ENCODE measurements around a stretch of chr2.

- RRBS, result no CpG with 5 or more reads among the region's 2 CpGs
CAGE:
- cytosol, long polyA plus RNA, result no peak
- long polyA plus RNA, result no peak
- nucleus, long polyA plus RNA, result no peak
Measured at GRCh38 chr2:135604602-135605214, 73.4 kb downstream of the R3HDM1 start.

DNA sequence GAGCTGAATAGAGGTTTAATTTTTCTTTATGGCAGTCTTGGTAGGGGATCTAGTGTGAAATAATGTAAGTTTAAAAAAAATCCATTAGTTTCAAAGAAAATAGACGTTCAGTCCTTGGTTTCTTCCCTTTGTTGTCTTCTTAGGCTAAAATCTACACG, 965 bp downstream of the UBXN4 start:
- RRBS, result no CpG with 5 or more reads among the region's 2 CpGs
CAGE:
- cytosol, long polyA plus RNA, result no peak
- long polyA plus RNA, result no peak
- nucleus, long polyA plus RNA, result no peak

GRCh38 chr2:135742899-135743129, 1.2 kb downstream of the UBXN4 start:
- RRBS, result no CpG with 5 or more reads among the region's 4 CpGs
CAGE:
- cytosol, long polyA plus RNA, result no peak
- long polyA plus RNA, result no peak
- nucleus, long polyA plus RNA, result no peak

GRCh38 chr2:135792348-135792882, 44.6 kb downstream of the LCT start:
- RRBS, result no CpG with 5 or more reads among the region's 3 CpGs
CAGE:
- cytosol, long polyA plus RNA, result no peak
- long polyA plus RNA, result no peak
- nucleus, long polyA plus RNA, result no peak

DNA sequence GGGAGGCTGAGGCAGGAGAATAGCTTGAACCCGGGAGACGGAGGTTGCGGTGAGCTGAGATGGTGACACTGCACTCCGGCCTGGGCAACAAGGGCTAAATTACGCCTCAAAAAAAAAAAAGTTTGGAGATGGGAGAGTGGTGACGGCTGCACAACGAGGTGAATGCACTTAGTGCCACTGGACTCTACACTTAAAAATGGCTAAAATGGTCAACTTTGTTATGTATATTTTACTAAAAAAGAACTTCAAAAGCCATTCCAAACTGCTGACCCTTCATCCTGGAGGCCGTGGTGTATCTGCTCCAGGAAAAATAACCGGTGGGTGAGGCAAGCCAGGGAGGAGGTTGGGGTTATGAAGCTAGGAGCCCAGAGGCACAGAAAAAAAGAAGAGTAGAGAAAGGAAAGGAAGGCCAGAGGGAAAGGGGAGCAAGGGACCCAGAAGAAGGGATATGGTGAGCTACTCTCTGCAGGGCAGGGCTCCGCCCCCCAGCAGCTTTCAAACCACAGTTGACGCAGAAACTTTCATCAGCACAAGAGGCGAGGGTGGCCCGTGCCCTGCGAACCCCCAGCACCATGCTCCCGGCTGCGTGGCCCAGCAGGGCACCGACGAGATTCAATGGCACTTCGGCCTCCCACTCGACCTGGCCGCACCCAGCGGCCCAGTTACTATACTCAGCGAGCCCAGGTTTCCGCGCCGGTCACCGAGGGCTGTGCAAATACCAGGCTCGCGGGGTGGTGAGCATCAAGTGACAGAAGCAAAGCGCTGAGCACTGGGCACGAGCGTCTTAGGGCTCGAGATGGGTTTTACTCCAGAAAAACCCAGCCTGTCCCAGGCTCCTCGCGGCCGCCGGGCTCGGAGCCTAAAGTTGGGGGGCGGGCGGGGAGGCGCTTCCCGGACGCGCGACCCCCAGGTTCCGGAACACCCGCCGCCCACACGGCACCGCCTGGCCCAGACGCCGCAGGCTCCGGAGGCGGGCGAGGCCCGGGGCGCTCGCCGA, 688 bp downstream of the MCM6 start:
- RRBS, result 1% methylated on average over 18 of the region's 59 CpGs
CAGE:
- cytosol, long polyA plus RNA, result no peak
- long polyA plus RNA, result no peak
- nucleus, long polyA plus RNA, result no peak

- RRBS, result no CpG with 5 or more reads among the region's 1 CpG
CAGE:
- cytosol, long polyA plus RNA, result no peak
- long polyA plus RNA, result no peak
- nucleus, long polyA plus RNA, result no peak
Measured at GRCh38 chr2:135962248-135962477, 23.3 kb downstream of the DARS1 start.

DNA sequence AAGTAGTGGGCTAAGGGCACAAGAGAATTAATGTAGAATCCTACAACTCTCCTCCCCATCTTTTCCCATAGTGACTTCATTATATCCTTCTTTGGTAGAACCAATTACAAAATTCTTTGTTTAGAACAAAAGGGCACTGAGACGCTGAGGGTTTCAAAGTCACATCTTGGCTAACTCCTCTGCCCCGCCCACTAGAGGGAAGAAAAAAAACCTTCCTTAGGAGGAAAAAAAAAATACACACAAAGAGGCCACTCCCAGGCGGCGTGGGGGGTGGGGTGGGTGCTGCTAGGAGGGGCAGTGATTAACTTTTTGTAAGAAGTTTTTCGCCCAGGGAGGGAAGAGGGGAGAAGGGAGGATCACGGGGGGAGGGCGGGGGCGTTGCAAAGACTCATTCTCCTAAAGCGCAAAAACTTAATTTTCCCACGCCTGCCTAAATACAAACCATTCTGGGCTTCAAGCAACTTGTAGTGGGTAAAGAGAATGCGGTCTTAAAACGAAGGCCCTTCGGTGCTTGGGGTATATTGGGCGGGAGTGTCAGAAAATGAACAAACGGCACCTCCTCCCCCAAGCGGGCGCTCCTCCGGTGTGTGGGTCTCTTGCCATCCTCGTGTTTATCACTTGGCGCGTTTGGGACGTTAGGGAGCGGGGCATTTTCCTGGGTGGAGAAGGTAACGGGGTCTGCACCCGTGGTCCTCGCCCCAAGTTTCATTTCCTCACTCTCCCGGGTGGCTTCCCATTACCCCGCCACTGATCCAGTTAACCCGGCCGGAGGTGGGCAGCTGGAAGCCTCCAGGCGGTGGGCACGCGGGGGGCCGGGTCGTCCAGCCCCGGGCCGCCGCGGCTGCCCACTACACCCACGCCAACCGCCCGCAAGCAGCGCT, 1.7 kb downstream of the CXCR4 start:
- RRBS, result 1% methylated on average over 7 of the region's 43 CpGs
CAGE:
- cytosol, long polyA plus RNA, result no peak
- long polyA plus RNA, result no peak
- nucleus, long polyA plus RNA, result no peak

GRCh38 chr2:138282111-138282527, 219.5 kb upstream of the SPOPL start:
- RRBS, result no CpG with 5 or more reads among the region's 3 CpGs
CAGE:
- cytosol, long polyA plus RNA, result no peak
- long polyA plus RNA, result no peak
- nucleus, long polyA plus RNA, result no peak

DNA sequence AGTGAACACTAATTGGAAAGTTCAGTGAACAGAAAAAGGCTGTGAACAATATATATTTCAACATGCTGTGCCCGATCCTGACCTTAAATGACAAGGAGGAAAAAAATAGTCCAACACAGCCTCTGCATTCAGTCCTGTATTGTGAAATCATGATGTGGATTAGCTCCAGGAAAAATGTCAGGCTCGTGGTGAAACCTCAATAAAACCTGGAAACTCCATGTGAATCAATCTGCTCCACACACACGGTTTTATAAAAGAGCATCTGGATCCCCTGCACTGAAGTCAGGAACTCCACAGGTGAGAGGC, 145.4 kb upstream of the SPOPL start:
- RRBS, result no CpG with 5 or more reads among the region's 3 CpGs
CAGE:
- cytosol, long polyA plus RNA, result no peak
- long polyA plus RNA, result no peak
- nucleus, long polyA plus RNA, result no peak

GRCh38 chr2:138833475-138833709, 53.2 kb upstream of the NXPH2 start:
- RRBS, result no CpG with 5 or more reads among the region's 3 CpGs
CAGE:
- cytosol, long polyA plus RNA, result no peak
- long polyA plus RNA, result no peak
- nucleus, long polyA plus RNA, result no peak

- RRBS, result no CpG with 5 or more reads among the region's 7 CpGs
CAGE:
- cytosol, long polyA plus RNA, result no peak
- long polyA plus RNA, result no peak
- nucleus, long polyA plus RNA, result no peak
Measured at GRCh38 chr2:142415220-142415970, 284.6 kb upstream of the LRP1B start.

GRCh38 chr2:142695264-142695753, 182.2 kb upstream of the KYNU start:
- RRBS, result no CpG with 5 or more reads among the region's 6 CpGs
CAGE:
- cytosol, long polyA plus RNA, result no peak
- long polyA plus RNA, result no peak
- nucleus, long polyA plus RNA, result no peak

- RRBS, result no CpG with 5 or more reads among the region's 3 CpGs
CAGE:
- cytosol, long polyA plus RNA, result no peak
- long polyA plus RNA, result no peak
- nucleus, long polyA plus RNA, result no peak
Measured at GRCh38 chr2:143176566-143177087, 47.4 kb downstream of the ARHGAP15 start.

DNA sequence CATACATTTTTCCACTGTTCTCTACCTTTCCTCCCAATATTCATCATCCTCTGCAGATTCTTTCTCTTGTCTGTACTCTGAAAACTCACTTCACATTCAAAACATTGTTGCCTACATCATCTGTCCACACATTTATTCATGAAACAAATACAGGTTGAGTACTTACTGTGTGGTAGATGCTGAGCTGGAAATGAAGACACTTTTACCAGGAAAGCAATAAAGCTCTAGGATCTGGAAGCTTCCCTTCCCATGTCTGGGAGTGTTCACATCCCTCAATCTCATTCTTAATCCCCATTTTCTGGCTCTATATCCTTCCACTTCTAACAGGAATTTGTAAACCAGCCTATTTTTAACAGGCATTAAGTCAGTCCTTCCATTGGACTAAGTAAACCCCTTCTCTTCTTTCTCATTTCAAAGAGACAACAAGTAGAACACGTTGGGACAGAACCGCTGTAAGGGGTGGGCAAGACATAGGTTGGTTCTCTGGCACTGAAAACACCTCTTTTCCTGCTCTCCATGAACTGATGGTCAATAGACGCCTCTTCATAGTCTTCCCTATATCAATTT, 589.5 kb downstream of the ARHGAP15 start:
- RRBS, result no CpG with 5 or more reads among the region's 3 CpGs
CAGE:
- cytosol, long polyA plus RNA, result no peak
- long polyA plus RNA, result no peak
- nucleus, long polyA plus RNA, result no peak

- RRBS, result no CpG with 5 or more reads among the region's 4 CpGs
CAGE:
- cytosol, long polyA plus RNA, result no peak
- long polyA plus RNA, result no peak
- nucleus, long polyA plus RNA, result no peak
Measured at GRCh38 chr2:144438446-144439110, 81.3 kb downstream of the ZEB2 start.

GRCh38 chr2:144470293-144470871, 49.5 kb downstream of the ZEB2 start:
- RRBS, result no CpG with 5 or more reads among the region's 1 CpG
CAGE:
- cytosol, long polyA plus RNA, result no peak
- long polyA plus RNA, result no peak
- nucleus, long polyA plus RNA, result no peak

GRCh38 chr2:144483186-144483570, 36.7 kb downstream of the ZEB2 start:
- RRBS, result no CpG with 5 or more reads among the region's 2 CpGs
CAGE:
- cytosol, long polyA plus RNA, result no peak
- long polyA plus RNA, result no peak
- nucleus, long polyA plus RNA, result no peak

DNA sequence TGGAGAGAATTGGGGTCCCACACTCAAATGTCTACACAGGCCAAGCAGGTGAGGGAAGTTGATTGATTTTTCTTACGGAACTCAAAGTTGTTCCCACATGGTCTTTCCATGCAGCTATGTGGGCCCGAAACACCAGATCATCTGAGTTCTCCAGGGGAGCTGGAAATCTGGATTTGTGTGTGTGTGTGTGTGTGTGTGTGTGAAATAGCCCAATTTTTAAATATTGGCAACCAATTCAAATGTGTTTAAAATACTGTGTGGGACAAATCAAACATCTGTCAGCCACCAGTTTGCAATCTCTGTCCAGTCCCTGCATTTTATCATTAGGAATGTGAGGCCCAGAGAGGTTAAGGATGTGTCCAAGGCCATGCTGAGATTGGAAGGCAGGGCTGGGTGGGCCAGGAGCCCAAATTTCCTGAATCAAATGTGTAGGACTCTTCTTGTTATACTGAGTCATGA, 35.9 kb downstream of the ZEB2 start:
- RRBS, result no CpG with 5 or more reads among the region's 2 CpGs
CAGE:
- cytosol, long polyA plus RNA, result no peak
- long polyA plus RNA, result no peak
- nucleus, long polyA plus RNA, result no peak

GRCh38 chr2:144490564-144491716, 29.0 kb downstream of the ZEB2 start:
- RRBS, result no CpG with 5 or more reads among the region's 24 CpGs
CAGE:
- cytosol, long polyA plus RNA, result no peak
- long polyA plus RNA, result no peak
- nucleus, long polyA plus RNA, result no peak

- RRBS, result no CpG with 5 or more reads among the region's 10 CpGs
CAGE:
- cytosol, long polyA plus RNA, result no peak
- long polyA plus RNA, result no peak
- nucleus, long polyA plus RNA, result no peak
Measured at GRCh38 chr2:144518100-144518664, 1.7 kb downstream of the ZEB2 start.